Metastatic Liver Carcinoma in the Adrenal Gland (tissue), 2 donors: Measurements from ENCODE around the genes FAM162A, PDIA5 and SEC22A.

DNA sequence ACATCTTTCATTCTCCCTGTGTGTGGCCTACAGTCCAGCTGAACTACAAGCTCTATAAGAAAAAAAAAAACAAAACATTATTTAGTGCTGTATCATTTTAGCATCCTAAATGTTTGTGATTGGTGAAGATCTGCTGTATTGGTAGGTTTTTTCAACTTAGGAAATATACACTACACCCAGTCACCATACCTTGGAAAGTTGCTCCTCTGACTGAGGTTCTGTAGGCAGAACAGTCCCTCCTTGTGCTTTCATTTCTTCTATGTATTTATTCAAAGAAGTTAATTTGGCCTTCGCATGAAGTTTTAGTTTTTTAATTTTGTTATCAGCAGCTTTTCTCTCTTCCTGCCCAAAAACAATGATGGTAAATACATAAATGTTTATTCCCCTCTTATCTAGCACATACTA, 20.5 kb downstream of the GOLGB1 start:
- PRO-cap, 2 experiments: no peak in any of the 2 experiments

- PRO-cap, 2 experiments: peak in 2 of 2 experiments; most common plus-strand start chr3:121750021 (in 2)
Observed at GRCh38 chr3:121749786-121750407, 356 bp upstream of the GOLGB1 start.

GRCh38 chr3:121836034-121836404, 1.0 kb downstream of the EAF2 start:
- PRO-cap, 2 experiments: no peak in any of the 2 experiments

DNA sequence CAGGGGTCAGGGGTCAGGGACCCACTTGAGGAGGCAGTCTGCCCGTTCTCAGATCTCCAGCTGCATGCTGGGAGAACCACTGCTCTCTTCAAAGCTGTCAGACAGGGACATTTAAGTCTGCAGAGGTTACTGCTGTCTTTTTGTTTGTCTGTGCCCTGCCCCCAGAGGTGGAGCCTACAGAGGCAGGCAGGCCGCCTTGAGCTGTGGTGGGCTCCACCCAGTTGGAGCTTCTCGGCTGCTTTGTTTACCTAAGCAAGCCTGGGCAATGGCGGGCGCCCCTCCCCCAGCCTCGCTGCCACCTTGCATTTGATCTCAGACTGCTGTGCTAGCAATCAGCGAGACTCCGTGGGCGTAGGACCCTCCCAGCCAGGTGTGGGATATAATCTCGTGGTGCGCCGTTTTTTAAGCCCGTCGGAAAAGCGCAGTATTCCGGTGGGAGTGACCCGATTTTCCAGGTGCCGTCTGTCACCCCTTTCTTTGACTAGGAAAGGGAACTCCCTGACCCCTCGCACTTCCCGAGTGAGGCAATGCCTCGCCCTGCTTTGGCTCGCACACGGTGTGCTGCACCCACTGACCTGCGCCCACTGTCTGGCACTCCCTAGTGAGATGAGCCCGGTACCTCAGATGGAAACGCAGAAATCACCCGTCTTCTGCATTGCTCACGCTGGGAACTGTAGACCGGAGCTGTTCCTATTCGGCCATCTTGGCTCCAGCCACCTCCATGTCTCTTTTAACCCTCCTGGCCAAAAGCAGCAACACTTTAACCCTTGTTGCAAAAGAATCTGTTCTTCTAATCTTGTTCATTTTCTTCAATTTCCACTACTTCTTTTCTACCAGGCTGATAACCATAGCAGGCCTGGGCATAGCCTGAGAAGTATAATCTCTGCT, 44.1 kb downstream of the SLC15A2 start:
- PRO-cap, 2 experiments: no peak in any of the 2 experiments

DNA sequence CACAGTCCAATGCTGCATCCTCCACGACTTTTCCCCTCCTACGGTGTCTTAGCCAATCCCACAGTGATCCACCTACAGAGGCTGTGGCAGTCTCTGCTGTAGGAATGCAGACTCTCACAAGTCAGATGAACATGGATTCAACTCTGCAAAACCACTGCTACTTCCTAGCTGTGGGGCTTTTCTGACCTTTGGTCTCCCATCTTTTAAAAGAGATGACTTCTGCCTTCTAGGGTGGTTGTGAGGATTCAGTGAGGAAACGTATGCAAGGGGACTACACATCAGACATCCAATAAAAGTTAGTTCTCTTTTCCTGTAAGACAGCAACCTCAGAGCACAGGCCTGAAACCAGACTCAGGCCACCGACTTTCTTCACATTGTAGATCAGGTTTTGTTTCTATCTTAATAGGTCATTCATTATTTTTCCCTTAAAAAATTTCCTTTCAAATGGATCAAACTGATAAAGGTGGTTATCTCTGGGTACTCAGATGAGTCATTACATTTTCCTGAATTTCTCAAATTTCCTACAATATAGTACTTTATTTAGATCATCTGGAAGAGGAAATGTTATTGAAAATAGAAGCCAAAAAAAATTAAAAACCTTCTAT, 23.2 kb downstream of the ILDR1 start:
- PRO-cap, 2 experiments: no peak in any of the 2 experiments

- PRO-cap, 2 experiments: peak in 2 of 2 experiments; most common plus-strand start chr3:122001514 (in 2); most common minus-strand start chr3:122001314 (in 1)
Observed at GRCh38 chr3:122001069-122001783, 20.8 kb downstream of the ILDR1 start.

DNA sequence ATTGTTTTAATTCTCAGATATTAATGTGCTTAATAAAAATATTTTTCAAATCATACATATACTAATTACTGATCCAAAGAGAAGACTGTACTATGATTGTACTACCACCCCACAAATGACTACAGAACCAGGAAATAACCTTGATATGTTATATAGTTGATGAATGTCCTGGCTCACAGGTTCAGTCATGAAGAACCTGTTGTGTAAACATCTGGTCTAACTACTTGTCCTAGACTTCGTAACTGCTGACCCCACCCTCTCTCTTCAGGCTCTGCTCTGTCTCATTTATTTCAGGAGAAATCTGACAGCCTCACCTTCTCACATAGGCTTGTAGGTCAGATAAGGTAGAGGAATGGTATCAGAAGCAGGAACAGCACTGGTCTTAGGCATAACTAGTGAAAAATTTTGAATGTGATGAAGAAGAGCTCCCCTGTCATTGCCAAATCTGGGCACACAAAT, 14.7 kb upstream of the CSTA start:
- PRO-cap, 2 experiments: no peak in any of the 2 experiments

DNA sequence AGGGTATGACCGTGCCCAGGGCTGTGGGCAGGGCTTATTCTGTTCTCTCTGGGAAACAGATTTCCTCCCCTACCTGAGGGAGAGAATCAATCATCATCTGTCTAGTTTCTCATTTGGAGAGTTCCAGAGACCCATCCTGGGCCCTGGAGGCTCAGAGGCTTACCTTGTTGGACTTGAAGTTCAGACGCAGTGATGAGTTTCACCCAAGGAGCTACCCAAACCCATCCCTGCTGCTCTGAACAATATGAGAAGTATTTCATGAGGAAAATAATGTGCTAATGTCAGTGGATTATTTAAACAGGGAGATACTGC, 28.3 kb downstream of the CSTA start:
- PRO-cap, 2 experiments: no peak in any of the 2 experiments

- PRO-cap, 2 experiments: peak in 2 of 2 experiments; most common plus-strand start chr3:122384230 (in 2); most common minus-strand start chr3:122384119 (in 2)
Observed at GRCh38 chr3:122383933-122384798, at the start of gene FAM162A. Gene FAM162A, plus strand, starts transcription at chr3:122384182.

- PRO-cap, 2 experiments: no peak in any of the 2 experiments
Observed at GRCh38 chr3:122496289-122496877, 18.4 kb downstream of the KPNA1 start.

GRCh38 chr3:122575917-122577108, 1.1 kb upstream of the PARP15 start:
- PRO-cap, 2 experiments: peak in 2 of 2 experiments; most common plus-strand start chr3:122576404 (in 1); most common minus-strand start chr3:122576292 (in 2)

GRCh38 chr3:122679796-122680457, 712 bp upstream of the PARP14 start:
- PRO-cap, 2 experiments: no peak in any of the 2 experiments

- PRO-cap, 2 experiments: no peak in any of the 2 experiments
Observed at GRCh38 chr3:122714223-122714333, 33.4 kb downstream of the PARP14 start.

DNA sequence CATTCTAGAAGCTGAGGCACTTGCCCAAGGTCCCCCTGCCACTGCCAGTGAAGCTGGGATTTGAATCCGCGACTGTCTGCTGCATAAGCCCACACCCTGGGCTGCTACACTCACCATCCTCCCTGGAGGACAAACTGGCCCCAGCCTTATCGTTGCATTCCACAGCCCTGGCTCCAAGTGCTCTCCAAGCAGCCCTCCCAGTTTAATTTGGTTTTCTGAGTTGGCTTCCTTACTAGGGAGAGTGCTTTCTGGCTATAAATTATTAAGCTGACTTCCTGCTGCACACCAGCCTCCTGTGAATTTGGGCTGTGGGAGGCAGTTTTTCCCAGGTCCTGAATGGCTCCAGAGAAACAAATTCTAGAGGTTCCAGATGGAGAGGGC, 69.9 kb downstream of the SEMA5B start:
- PRO-cap, 2 experiments: no peak in any of the 2 experiments

DNA sequence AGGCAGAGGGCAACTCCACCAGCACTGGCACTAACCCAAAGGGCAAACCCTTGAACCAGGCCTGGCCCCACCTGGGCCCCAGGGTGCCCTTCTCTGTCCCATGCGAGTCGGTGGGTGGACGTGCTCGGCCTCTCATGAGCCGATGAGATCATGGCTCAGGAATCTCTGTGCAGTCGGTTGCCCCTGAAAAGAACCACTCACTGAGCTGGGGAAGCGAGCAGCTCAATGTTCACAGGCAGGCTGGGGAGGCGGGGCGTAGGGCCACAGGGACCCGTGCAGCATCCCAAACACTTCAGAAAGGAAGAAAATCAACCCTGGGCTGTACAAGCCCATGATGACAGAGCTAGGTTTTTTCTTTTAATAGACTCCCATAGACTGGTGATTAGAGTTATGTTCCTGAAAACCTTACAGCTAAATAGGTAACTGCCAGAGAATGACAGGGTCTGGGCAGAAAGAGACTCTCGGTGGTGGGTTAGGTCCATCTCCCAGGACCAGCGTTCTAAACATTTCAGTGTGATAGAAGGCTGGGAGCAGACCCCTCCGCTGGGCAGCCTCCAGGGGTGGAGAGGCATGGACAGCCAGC, 49.3 kb downstream of the SEMA5B start:
- PRO-cap, 2 experiments: no peak in any of the 2 experiments

GRCh38 chr3:123004351-123004760, 23.2 kb downstream of the SEMA5B start:
- PRO-cap, 2 experiments: no peak in any of the 2 experiments

DNA sequence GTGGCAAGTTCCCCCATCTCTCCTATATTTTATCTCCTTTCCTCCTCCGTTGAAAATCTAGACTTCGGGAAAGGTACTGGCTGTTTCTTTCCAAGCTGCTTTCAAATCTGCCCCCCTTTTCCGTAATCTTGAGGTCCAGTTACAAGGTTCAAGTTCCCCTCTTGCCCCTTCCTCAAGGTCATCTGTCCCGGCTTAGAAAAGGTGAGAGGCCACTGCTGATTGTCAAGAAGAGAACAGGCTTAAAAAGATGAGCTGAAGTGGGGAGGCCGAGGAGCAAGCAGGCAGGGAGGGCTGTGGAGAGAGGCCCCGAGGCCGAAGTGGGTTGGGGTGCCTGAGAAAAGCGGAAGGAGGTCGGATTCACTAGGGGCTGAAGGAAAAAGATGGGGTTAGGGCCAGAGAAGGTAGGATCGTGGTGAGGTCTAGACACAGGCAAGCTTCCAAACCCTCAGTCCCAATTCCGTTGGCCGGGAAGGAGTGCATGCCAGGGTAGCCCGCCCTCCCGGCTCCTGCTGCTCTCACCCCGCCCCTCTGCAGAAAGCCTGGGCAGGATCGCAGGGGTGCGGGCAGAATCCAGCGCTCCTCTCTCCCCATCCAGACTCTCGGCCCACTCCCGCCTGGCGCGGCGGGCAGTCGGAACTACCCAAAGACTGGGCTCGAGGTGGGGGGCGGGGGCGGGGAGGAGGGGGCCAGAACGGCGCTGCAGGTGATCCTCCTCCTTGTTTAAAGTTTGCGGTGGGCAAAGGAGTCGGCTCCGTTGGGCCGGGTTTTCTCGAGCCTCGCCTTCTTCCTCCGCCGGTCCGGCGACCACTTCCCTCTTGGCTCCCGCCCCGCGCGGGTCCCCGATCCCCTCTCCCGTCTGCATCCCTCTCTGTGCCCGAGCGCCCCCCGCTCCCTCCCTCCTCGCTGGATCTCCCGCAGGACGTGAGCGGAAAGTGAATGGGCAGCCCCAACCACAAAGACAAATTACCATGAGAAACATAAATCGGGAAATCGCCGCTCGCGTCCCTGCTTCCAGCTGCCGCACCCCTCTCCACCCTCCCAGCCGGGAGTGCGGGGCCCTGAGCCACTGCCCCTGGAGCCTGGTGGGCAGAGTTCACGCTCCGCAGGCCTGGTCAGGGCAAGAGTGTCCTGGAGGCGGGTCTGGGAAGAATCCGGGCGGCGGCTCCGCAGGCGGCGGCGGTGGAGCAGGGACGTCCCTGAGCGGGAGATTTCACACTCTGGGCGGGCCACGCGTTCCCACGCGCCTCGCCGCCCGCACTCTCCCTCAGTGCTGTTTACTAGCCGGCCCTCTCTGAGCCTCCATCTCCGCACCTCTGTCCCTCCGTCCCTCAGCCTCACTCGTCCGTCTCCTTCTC, 1.3 kb downstream of the SEMA5B start:
- PRO-cap, 2 experiments: no peak in any of the 2 experiments

DNA sequence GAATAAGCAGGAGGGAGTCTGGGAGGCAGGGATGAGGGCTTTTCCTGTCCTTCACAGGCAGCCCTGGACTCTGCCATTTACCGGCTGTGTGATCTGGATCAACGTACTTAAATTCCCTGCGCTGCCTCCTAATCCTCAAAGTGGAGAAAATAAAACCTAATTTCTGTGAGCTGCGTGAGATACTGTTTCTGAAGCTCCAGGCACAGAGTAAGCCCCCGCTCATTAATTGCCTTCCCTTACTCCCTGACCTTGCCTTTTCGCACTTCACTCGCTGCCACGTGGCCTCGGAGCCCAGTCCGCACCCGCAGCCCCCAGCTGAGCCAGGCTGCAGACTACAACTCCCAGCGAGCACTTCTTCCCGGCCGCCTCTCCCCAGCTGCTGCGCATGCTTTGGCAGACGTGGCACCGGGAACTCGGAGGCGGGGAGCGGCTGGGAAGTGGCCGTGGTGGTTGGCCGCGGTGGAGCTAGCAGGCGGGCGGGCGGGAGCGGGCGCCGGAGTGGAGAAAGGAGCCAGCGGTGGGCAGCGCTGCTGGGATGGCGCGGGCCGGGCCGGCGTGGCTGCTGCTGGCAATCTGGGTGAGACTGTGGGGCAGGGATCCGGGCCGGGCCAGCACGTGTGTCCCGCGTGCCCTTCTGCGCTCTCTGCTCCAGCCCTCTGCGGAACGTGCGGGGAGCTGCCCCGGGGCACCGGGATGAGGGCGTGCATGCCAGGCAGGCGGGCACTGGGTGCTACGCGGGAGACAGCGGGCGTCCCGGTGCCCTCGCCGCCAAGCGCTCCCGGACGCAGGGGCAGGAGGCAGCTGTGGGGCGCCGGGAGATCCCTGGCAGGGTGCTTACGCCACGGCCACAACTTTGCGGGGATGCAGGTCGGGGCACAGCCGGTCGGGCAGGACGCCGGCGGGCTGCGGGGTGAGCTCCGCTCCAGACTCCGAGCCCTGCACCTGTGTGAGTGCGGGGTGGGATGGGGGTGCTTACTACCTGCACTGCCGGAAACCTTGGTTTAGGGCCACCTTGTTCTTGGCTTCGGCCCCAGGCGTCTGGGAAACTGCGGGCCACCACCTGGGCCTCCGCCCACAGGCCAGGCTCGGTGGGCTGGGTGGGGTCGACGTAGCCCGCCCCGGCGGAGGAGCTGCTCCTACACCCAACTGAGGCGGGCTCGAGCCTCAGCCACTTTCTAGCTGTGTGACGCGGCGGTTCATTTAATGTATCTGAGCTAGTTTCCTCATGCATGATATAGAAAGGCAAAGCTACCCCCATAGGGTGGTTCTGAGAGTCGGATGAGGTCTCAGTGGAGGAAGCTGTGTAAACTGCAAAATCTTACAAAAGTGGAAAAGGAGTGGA, at the start of gene PDIA5:
Gene PDIA5, plus strand, starts transcription at position 396 of the 1,342 bp plus-strand sequence.
- PRO-cap, 2 experiments: peak in 2 of 2 experiments; most common plus-strand start position 471 of the sequence (in 2); most common minus-strand start position 231 of the sequence (in 1)

DNA sequence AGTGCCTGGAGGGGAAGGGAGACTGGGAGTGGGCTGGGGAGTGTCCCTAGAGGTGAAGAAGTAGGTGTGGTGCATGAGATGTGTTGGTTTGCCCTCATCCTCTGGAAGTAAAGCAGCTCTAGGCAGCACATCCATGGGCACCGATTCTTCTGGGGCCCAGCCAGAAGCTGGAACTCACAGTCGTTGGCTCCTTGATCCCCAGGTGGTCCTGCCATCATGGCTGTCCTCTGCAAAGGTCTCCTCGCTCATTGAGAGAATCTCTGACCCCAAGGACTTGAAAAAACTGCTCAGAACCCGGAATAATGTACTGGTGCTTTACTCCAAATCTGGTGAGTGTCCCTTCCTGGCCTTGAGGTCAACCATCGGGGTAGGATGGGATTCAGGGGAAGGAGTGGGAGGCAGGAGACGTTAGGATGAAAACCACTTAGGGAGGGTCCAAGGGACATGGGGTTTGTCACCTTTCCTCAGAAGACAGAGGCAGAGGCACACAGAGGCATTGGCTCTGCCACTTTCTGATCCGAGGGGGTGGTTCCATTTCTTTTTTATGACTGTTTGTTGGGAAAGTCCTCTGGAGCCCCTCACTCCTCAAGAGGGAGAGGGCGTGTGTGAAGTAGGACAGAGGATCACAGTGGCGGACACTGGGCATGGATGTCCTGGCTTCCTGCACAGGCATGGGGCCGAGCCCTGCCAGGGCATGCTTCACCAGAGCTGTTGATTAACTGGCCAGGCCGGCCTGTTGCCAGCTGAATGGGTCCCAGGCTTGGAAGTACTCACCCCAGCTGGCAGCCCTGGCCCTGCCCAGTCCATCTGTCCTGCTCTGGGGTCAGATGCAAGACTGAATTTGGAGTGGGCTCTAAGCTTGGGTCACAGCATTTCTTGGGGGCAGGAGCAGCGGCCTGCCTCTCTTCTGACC, 22.4 kb downstream of the PDIA5 start:
- PRO-cap, 2 experiments: no peak in any of the 2 experiments

GRCh38 chr3:123201137-123202081, at the start of gene SEC22A:
Gene SEC22A, plus strand, starts transcription at chr3:123201943.
- PRO-cap, 2 experiments: peak in 2 of 2 experiments; most common plus-strand start chr3:123201955 (in 2); most common minus-strand start chr3:123201840 (in 2)